Ureter (tissue), 1 donor: ENCODE measurements around a stretch of chr10.

DNA sequence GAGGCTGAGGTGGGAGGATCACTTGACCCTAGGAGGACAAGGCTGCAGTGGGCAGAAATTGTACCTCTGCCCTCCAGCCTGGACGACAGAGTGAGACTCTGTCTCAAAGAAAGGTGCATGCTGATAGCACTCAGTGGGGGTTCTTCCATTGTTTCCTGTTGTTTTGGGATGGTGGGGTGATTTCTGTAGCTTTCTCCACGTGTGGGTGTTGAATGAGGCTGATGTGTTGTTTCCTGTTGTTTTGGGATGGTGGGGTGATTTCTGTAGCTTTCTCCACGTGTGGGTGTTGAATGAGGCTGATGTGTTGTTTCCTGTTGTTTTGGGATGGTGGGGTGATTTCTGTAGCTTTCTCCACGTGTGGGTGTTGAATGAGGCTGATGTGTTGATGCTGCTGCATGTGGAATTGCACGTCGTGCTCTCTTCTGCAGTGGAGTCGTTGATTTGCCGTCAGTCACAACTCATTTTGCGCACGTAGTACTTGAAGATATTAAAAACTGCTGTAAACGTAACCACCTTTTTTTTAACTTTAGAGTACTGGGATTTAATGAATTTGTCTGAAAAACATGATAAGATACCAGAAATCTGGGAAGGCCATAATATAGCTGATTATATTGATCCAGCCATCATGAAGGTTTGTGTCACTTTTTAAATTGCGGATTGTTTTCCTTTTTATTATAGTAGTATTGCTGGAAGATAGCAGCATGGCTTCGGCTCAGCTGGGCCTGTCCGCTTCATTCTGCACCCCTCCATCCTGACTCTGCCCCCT lies 15.6 kb downstream of the IDI2 start:
- PRO-cap: no peak

DNA sequence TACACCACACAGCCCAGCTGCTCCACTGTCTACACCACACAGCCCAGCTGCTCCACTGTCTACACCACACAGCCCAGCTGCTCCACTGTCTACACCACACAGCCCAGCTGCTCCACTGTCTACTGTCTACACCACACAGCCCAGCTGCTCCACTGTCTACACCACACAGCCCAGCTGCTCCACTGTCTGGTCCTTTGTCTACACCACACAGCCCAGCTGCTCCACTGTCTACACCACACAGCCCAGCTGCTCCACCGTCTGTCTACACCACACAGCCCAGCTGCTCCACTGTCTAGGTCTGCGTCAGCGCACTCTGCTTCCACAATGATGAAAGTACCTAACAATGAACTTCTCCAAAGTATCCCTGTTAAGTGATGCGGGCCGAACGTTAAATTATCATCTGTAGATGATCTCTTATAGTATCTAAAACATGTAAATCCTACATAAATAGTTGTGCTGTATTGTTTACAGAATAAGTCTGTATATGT lies 1.5 kb downstream of the IDI1 start:
- PRO-cap: no peak

GRCh38 chr10:1098990-1099461 lies 42.8 kb downstream of the WDR37 start:
- PRO-cap: no peak

- PRO-cap: no peak
Observed at GRCh38 chr10:2303149-2303535, 565.8 kb upstream of the ADARB2 start.

GRCh38 chr10:3091265-3091746 lies 24.0 kb downstream of the PFKP start:
- PRO-cap: no peak

- PRO-cap: unidirectional peak, minus-strand start at chr10:3494335
Observed at GRCh38 chr10:3493859-3495247, 290.7 kb downstream of the KLF6 start.

GRCh38 chr10:3503326-3503907 lies 281.6 kb downstream of the KLF6 start:
- PRO-cap: no peak

GRCh38 chr10:3720407-3721380 lies 64.3 kb downstream of the KLF6 start:
- PRO-cap: no peak

DNA sequence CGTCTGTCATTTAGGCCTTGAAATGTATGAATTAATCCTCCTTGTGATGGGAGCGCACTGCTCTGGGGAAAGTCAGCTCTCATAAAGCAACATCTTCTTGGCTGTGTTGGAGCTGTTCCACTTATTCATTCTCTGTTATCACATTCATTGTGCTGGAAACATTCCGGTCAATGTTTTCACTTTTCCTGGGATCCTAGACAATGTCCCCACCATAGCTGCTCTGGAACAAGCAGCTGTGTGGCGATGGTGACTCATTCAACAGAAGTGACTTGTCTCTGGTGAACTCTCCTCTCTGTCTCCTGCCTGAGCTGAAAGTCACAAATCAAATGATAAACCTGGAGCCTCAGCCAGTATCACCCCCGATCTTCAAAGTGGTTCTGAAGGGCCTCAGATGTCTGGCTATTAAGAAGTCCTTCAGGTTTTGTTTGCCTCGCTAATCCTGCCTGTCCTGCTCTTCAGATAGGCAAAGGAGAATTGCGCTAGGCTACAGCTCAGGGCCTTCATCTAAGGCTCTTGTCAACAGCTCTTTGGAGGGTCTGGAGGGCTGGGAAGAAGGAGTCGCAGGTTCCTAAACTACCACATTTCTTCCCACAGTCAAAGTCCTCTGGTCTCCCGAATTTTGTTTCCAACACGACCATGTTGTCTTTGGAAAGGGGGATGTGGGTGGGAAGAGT lies 29.4 kb downstream of the KLF6 start:
- PRO-cap: no peak

DNA sequence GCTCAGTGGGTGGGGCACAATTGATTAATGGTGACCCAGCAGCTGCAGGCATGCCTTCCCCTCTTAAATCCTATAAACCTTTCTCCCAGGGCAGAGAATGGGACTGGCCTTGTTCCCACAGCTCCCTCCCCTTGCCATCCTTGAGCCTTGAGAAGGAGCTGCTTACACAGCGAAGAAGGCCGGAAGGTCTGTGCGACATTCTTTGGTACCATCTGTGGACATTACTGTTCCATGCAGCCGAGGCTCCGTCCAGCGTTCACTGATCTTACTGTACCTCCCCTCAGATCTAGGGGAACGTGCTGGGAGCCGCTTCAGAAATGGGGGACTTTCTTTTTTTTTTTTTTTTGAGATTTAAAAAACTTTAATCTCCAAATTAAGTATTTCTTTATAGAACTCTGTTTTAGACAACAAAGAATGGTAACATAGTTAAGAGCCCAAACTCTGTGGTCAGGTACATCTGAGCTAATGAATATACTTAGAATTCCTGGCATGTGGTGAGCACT lies 14.3 kb downstream of the KLF6 start:
- PRO-cap: no peak

- PRO-cap: no peak
Observed at GRCh38 chr10:3774734-3775203, 10.2 kb downstream of the KLF6 start.

- PRO-cap: no peak
Observed at GRCh38 chr10:3781455-3781568, 3.7 kb downstream of the KLF6 start.

GRCh38 chr10:3852014-3852210 lies 66.9 kb upstream of the KLF6 start:
- PRO-cap: no peak

DNA sequence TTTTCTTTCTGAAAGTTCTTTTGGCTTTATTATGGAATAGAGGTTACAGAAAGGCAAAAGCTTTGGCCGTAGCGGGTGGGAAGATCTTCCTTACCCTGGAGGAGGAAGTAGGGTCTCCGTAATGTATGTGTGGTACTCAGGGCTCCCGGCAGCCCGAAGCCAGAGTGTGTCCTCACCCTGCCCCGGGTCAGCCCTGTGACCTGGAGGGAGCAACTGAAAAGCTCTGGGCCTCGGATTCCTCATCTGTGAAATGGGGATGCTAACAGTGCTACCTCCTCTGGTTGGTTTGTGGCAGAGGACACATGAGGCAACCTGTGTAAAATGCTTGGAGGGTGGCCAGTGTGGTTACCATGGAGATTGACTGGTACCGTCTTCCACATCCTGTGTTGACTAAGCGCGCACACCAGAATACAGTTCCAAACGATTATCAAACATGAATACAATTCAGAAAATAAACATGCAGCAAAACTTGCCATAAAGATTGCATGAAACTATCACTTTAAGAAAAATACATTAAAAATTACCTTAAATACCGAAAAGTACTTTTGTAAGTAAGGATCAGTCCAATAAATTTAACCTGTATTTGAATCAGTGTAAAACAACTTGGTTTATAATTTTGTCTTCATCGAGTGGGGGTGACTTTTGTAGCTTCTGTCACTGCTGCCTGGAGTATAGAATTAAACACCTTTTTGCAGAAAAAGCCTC lies 163.9 kb upstream of the KLF6 start:
- PRO-cap: no peak

DNA sequence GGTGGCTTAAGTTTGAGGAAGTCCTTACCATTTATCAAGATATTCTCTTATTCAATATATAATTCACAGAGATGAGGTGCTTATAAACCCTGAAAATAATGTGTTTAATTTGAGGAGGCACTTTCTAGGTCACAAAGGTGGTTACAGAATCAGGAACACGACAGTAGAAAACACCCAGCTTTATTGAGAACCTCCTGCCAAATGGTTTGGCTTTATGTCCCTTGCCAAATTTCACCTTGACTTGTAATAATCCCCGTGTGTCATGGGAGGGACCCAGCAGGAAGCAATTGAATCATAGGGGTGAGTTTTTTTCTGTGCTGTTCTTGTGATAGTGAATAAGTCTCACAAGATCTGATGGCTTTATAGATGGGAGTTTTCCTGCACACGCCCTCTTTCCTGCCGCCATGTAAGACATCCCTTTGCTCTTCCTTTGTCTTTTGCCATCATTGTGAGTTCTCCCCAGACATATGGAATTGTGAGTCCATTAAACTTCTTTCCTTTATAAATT lies 193.7 kb upstream of the KLF6 start:
- PRO-cap: no peak

GRCh38 chr10:3991961-3992317 lies 206.9 kb upstream of the KLF6 start:
- PRO-cap: no peak

DNA sequence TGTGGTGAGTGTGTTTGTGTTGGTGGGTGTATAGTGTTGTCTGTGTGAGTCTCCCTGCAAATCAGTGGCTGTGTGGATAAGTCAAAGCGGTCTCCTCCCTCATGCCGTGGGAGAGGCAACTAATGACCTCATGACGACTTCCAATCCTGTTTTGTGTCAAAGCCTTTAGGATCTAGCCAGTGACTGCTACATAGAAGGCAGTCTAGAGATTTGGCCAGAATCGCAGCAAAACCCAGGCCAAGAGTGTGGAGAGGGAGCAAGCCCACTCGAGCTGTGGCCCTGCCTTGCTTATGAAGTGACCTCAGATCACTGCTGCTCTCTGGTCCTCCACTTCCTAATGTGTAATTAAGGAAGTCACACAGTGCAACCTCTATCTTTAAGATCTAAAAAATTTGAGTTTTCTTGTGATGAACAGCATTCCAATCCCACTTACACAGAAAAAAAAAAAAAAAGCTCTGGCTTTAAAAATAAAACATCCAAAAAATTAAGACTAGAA lies 296.7 kb upstream of the KLF6 start:
- PRO-cap: no peak

GRCh38 chr10:4180921-4181589 lies 396.0 kb upstream of the KLF6 start:
- PRO-cap: no peak

DNA sequence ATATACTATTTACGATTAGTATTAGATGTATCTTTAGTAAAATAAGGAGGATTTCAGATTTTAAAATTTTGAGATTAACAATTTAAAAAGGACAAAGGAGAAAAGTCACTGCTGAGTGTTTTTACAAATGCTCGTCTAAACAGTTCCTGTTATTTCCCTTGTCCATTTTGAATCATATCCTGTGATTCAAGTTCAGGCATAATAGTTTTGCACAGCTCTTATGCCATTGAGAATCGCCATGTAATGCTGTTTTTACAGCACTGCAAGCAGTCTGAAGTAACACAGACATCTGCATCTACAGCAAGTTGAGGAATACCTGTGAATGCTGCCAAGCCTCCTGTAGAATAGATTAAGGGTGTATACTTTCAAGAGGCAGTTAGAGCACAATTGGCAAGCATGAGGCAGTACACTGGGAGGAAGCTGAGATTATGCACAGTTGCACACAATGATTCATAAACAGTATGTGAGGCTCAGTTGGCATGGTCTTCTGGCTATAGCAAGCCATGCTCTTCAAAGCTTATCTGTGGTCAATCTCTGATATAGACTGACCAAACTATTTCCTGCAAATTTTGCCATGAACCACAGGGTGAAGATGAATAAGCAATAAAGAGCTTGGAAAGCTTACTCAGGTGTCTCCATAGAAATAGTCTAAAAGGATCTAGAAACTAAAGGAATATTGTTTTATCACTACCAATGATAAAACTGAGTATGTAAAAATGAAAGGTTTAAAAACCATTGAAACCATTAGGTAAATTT lies 121.9 kb upstream of the AKR1E2 start:
- PRO-cap: no peak

GRCh38 chr10:4820660-4821393 lies 5.2 kb upstream of the AKR1E2 start:
- PRO-cap: no peak